Skeletal muscle satellite cell (primary cell): ENCODE data around the genes RRN3 and MPV17L.

DNA sequence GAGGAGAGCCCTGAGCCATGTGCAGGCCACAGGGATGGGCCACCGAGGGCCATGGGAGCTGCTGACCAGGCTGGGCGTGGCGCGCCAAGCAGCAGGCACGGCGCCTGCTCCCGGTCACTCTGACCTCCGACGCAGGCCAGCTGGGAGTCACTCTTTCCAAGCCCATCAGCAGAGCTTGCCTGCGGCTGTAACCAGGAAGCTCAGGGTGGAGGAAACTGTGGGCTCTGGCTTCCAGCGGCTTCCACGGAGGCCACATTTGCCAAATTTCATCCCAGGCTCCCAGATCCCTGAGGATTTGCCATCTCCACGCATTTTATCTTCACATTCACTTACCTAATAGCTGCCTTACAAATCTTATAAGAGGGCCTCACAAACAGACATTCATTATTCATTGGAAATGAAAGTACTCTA is 259.8 kb downstream of the PARN start:
- CAGE, long polyA plus RNA, result no peak

DNA sequence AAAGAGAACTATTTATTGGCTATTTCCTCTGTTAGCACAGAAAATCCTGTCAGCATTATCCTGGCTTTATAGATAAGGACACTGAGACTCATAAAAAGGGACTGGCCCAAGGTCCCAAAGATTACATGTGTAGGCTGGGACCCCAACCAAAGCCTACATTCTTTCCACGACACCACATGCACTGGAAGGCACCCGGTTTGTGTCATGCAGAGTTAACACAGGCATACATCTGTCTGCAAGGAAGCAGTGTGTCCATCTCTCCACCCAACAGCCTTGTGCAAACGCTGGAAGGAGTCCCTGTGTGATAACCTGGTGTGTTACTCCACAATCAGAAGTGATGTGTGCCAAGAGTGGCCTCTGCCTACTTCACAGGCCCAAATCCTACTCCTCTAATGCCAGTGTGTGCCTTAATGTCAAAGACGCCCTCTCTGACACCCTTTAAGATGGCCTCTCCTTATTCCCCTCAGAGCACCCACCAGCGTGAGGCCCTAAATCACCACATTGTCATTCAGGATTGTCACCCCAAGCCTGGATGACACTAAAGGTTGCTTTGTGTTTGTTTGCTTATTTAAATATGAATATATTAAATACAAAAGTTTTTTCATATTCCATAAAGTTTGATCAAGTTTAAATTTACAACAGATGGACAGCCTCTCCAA is 139.7 kb downstream of the PARN start:
- CAGE, long polyA plus RNA, result no peak

DNA sequence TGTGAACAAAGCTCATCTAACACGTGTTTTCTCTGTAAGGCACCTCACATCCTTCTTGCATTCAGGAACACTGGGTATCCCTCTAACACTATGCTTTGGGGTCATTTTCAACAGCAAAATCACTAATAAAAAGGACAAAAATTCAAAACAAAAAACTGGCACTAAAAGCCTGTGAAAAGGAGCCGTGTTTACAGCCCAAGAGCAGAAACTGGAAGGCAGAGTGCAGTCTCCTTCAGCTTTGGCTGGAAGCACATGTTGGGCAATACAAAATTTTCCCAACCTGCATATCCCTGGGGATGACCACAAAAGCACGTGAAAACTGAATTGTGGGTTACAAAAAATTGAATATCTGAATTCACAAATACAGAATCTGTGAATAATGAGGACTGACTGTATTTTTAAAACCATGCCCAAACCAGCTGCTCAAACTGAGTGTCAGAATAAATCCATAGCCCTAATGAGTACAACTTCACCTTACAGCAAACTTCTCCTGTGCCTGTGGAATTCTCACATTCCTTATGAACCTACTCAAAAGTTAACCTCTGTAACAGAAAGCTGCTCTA is 102.3 kb downstream of the PARN start:
- CAGE, long polyA plus RNA, result no peak

- CAGE, long polyA plus RNA, result no peak
Measured at GRCh38 chr16:14607991-14608503, 22.0 kb downstream of the PARN start.

DNA sequence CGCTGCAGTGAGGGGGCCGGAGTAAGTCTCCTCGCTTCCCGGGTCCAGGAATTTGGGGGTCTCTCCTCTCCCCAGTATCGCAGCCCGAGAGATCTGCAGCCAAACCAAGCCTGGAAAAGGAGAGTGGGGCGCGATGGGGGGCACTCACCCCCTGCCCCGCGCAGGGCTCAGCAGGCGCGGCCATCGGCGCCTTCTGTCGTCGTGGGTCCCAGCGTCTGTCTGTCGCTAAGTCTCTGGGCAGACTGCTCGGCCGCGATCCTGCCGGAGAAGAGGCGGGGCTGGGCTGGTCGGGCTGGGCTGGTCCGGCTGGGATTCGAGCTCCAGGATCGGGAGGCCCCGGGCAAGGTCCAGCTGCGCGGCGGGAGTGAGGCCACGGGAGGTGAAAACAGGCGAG is 9.0 kb upstream of the NOMO1 start:
- CAGE, long polyA plus RNA, result no peak

- CAGE, long polyA plus RNA, result no peak
Measured at GRCh38 chr16:15093744-15094670, at the start of gene RRN3. RRN3 (minus strand) TSS chr16:15094272.

- CAGE, long polyA plus RNA, result no peak
Measured at GRCh38 chr16:15140865-15141579, 47.0 kb upstream of the RRN3 start.

GRCh38 chr16:15143170-15144168 is 49.4 kb upstream of the RRN3 start:
- CAGE, long polyA plus RNA, result no peak

- CAGE, long polyA plus RNA, result no peak
Measured at GRCh38 chr16:15395576-15396276, at the start of gene MPV17L. MPV17L (plus strand) TSS chr16:15395754.

GRCh38 chr16:15487561-15488051 is 53.2 kb downstream of the BMERB1 start:
- CAGE, long polyA plus RNA, result no peak

- CAGE, long polyA plus RNA, result no peak
Measured at GRCh38 chr16:15621600-15621984, 21.4 kb downstream of the MARF1 start.

DNA sequence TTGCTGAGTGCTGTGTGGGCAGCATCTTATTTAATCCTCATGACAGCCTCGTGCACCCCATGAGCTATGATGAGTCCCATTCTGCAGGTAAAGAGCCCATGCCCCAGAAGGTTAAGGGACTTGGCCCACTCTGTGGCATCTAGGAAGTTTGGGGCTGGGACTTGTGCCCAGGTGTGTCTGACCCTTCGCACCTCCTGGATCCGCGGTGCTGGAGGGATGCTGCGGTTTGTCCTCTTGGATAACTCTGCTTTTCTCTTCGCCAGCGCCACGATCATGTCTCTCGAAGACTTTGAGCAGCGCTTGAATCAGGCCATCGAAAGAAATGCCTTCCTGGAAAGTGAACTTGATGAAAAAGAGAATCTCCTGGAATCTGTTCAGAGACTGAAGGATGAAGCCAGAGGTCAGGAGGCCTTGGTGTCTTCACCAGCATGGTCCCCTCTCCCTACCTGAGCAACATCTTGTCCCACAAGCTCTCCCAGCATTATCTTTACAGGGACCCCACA is 37.1 kb downstream of the NDE1 start:
- CAGE, long polyA plus RNA, result no peak

- CAGE, long polyA plus RNA, result no peak
Measured at GRCh38 chr16:15703884-15704195, 53.8 kb downstream of the NDE1 start.

DNA sequence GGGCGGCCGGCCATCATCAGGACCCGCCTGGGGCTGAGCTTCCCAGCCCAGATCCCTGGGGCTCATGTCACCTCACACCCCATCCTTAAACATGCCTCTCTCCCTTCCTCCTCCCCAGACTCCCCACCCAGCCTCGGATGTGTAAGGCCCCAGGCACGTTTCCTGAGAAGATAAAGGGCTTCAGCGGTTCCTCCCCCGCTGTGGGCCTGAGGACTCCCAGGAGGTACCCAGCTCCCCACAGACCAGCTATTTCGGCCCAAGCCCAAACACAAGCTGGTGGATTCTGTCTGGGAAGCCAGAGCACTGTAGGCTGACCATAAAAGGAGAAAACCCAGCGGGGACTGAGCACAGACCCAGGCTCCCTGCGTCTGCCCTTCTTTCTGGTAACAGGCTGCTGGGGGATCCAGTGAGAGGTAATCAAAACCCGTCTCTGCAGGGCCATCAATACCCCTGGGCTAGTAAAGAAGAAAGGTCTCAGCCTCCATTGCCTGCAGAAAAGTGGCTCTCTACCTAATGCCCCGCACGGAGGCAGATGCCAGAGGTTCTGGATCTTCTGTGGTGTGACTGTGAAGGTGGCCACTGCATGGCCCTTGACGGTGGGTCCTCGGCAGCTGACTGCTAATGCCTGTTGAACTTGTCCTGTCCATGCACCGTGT is 49.1 kb downstream of the MYH11 start:
- CAGE, long polyA plus RNA, result no peak

DNA sequence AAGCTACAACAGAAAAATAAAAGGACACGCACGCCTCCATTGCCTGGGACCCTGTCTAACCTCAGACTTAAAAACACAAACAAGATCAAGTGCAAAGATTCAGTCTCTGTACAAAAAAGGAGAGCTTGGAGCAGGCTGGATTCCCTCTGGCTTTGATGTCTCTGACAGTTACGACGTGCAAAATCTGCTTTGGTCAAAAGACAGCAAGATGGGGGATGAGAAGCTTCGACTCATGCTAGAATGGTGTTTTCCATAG is 9.3 kb downstream of the MYH11 start:
- CAGE, long polyA plus RNA, result no peak

GRCh38 chr16:15954730-15955133 is 5.3 kb downstream of the ABCC1 start:
- CAGE, long polyA plus RNA, result no peak

DNA sequence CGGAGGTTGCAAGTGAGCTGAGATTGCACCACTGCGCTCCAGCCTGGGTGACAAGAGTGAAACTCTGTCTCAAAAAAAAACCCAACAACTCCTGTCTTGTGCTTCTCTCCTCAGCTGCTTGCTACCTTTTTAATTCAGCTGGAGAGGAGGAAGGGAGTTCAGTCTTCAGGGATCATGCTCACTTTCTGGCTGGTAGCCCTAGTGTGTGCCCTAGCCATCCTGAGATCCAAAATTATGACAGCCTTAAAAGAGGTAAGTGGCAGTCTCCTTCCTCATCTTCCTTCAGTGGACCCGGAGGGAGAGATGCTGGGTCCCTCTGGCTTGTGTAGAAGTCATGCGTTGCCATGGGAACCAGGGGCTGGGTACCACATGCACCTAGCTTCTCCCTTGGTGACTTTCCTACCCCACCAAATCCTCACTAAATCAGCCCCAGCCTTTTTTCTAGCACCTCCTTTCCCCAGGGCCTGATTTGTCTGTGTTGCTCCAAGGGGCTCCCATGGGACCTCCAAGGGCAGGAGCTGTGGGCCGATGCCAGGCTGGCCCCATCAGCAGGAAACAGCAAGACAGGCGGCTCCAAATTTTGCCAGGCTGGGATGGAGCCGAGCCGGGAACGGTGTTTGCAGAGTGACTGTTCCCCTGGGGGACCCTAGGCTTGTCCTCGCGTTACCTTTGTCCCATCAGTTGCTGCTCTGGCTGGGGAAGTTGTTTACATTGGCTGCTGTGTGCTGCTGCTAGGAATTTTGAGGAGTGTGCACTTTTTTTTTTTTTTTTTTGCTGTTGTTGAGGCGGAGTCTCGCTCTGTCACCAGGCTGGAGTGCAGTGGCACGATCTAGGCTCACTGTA is 65.2 kb downstream of the ABCC1 start:
- CAGE, long polyA plus RNA, result no peak

- CAGE, long polyA plus RNA, result no peak
Measured at GRCh38 chr16:17266582-17267173, 204.1 kb downstream of the XYLT1 start.

GRCh38 chr16:17269283-17269951 is 201.3 kb downstream of the XYLT1 start:
- CAGE, long polyA plus RNA, result no peak

DNA sequence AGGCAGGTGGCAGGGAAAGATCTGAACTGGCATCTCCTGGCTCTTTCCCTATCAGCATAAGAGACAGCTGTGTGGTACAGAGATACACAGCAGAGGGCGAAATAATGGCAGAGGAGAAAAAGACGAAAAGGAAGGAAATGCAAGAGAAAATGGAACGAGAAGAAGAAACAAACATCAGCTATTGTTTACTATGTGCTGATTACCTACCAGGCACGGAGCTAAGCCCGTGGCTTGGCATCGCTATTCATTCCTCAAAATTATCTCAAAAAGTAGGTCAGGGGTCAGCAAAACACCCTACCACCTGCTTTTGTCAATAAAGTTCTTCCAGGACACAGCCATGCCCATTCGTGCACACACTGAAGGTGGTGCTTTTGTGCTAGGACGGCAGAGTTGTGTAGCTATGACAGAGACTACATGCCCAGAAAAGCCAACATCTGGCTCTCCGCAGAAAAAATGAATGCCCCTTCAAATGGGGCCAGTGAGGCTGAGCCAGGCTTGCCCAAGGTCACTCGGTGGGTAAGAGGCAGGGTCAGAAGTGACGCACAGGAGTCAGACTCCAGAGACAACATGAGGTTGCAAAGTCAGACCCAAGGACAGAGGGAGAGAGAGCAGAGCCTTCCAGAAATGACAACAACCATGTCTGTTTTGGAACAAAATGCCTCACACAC is 200.2 kb downstream of the XYLT1 start:
- CAGE, long polyA plus RNA, result no peak